Subcutaneous preadipocyte (primary cell): ENCODE measurements around the gene NAA30.

GRCh38 chr14:56119176-56119600, 977 bp downstream of the PELI2 start:
- CAGE, long polyA plus RNA = no peak

DNA sequence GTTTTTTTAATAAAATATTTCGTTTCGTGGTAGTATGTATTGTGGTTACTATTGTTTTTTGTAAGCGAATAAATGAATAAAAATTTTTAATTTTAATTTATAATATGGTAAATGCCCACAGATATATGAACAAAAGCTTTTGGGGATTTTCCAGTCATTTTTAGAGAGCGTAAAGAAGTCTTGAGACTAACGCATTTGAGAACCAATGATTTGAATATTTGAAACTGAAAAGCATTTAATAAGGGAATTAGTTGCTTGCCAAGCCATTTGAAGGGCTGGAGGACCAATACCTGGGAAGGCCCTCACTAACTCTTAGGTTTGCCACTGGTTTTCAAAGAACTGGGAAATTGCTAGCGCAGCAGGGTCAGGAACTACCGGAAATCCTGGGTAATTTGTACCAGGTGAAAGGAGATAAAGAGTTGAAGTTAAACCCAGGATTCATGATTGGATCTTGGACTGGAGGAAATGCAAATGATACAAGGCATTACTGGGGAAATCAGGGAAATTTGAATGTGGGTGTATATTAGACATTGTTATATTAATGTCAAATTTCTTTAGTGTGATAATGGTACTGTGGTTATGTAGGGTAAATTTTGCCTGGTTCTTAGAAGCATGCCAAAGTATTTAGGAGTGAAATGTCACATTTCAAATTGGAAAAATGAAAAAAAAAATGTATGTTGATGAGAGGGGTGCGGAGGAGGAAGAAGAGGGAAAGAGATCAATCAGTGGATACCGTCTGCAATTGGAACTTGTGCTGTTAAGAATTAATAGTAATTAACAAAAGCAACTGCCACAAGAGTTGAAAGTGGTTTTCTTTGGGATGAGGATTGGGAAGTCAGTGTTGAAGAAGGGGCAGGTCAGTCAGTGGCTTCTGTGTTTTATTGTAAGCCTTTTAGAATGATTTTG, 91.6 kb downstream of the PELI2 start:
- CAGE, long polyA plus RNA = no peak

GRCh38 chr14:56216971-56217410, 98.8 kb downstream of the PELI2 start:
- CAGE, long polyA plus RNA = no peak

DNA sequence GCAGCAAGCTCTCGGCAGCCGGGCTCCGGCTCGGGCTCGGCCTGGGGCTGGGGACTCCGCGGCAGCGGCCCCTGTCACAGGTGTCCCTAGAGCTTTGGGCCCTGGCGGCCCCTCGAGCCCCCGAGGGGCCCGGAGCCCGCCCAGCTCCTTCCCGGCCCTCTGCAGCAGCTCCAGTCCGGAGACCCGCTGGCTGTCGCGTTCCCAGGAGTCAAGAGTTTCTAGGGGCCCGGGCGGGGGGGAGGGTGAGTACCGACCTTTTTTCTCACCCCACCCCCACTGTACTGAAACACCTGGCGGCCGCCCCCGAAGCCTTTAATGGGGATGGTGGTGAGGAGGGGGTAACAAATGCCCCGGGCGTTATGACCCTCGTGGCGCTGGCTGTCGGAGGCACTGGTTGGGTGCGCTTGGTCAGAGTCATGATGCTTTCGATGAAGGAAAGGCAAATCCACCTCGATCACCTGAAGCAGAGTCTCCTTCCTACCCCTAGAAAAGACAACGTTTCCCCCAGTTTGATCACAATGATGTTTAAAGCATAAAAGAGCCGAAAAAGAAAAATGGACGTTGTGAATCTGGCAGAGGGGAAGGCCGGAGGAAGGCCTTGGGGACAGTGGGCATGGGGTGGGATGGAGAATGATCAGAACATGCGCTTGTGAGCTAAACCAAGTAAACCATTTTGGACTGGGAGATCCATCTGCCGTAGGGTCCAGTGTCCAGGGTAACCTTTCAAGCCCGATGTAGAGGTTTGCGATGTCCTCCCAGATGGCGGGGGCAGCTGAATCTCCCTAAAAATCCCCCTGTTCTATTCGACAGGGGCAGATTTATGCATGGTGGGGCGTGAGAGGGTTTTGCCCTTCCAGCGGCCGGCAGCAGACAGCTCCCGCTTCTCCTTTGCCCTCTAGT, 2.0 kb upstream of the OTX2 start:
- CAGE, long polyA plus RNA = no peak

- CAGE, long polyA plus RNA = no peak
These were observed 45.6 kb upstream of the OTX2 start for GRCh38 chr14:56855704-56856451.

- CAGE, long polyA plus RNA = no peak
These were observed 371 bp downstream of the EXOC5 start for GRCh38 chr14:57268321-57268747.

- CAGE, long polyA plus RNA = no peak
These were observed 822 bp upstream of the NAA30 start for GRCh38 chr14:57389400-57390128.

GRCh38 chr14:57390129-57390859, at the start of gene NAA30:
Gene NAA30 (plus strand): TSS chr14:57390586.
- CAGE, long polyA plus RNA = no peak

GRCh38 chr14:58098326-58099161, 53.5 kb downstream of the ARMH4 start:
- CAGE, long polyA plus RNA = no peak

- CAGE, long polyA plus RNA = no peak
These were observed 928 bp downstream of the ACTR10 start for GRCh38 chr14:58200816-58201338.

GRCh38 chr14:58281170-58281785, 17.1 kb upstream of the ARID4A start:
- CAGE, long polyA plus RNA = no peak

DNA sequence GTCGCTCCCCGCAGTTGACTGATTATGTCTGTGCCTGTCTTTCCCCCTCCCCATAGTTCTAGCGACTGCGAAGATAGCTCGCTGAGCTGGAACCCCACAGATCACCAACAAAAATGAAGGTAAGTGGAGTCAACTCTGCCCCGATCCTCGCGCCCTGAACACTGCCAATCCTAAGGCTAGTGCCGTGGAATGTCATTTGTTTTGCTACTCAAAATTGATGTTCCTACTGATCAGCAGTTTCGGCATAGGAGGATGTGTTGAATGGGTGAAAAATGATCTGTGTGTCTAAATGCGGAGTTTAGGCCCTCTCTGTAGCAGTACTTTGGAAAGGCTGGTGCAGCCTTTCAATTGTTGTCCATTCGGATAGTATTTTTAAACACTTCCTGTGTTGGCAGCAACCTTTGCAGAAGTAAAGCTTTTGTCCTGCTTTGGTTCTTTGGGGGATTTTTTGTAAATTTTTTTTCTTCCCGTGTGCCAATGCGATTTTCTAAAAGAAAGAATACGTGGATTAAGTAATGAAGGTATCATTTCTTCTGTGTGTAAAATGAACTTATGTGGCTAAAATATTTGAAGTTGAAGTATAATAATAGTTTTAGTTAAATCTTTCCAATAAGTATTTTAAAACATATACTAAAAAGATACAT, 1.5 kb downstream of the ARID4A start:
- CAGE, long polyA plus RNA = no peak

GRCh38 chr14:58318496-58318911, 20.1 kb downstream of the ARID4A start:
- CAGE, long polyA plus RNA = no peak

DNA sequence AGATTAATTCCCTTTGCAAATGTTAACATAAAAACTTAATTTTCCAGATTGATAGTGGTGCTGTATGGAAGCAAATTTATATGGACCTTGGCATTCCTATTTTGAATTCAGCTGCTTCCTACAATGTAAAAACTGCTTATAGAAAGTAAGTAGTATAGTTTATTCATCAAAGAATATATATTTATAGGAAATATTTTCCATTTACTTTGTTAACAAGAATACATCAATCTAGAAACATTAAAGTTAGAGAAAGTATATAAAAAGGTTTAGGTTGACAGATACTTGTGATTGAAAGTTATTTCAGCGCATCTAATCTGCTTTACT, 48.6 kb downstream of the ARID4A start:
- CAGE, long polyA plus RNA = no peak

DNA sequence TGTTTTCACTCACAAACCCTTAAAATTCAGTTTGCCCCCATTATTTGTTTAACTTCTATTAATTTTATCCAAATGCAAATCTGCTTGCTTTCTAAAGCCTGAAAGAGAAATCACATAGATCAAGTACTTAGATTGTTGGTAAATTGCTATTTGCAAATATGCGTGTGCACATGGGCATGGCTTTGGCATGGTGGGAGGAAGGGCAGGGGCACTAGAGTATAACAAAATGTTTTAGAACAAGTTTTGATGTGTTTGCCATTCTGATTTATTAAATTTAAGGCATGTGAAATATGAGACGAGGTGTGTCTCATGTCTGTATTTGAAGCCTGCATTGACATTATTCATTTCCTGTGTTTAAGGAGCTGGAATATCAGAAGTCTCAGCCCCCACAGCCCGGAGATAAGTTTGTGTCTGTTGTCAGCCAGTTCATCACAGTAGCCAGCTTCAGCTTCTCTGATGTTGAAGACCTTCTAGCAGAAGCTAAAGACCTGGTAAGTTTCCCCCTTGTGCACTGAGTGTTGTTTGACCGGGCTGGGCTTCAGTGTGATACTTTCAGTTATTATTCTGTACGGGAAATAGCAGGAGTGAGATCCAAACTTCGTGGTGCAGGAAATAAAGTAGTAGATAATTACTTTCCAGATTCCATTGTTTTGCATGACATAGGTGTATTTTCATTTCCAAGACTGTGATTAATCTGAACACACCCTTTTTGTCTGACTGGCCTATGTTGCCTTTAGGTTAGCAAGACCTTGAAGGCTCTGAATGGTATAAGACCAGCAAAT, 101.7 kb downstream of the GPR135 start:
- CAGE, long polyA plus RNA = no peak

DNA sequence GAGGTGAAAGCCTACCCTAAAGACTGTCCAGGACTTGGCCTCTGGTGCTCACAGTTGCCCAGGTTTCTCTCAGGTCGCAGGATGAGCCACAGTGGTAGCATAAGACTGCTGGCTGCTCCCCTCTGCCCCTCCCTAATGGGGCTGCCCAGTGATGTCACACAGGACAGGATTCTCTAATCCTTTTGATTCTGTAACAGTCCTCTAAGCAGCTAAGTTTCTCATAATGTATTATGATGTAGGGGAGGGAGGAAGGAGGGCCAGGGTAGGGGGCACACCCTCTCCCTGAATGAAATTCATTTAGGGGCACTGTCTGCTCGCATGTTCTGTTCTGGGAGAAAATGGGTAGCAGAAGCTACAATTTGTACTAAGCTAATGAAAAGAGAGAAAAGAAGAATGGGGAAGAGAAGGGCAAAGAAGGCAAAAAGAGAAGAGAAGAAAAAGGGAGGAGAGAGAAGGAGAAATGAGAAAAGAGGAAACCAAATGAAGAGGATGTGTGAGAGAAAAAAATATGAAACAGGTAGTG, 3.4 kb upstream of the PPM1A start:
- CAGE, long polyA plus RNA = no peak

DNA sequence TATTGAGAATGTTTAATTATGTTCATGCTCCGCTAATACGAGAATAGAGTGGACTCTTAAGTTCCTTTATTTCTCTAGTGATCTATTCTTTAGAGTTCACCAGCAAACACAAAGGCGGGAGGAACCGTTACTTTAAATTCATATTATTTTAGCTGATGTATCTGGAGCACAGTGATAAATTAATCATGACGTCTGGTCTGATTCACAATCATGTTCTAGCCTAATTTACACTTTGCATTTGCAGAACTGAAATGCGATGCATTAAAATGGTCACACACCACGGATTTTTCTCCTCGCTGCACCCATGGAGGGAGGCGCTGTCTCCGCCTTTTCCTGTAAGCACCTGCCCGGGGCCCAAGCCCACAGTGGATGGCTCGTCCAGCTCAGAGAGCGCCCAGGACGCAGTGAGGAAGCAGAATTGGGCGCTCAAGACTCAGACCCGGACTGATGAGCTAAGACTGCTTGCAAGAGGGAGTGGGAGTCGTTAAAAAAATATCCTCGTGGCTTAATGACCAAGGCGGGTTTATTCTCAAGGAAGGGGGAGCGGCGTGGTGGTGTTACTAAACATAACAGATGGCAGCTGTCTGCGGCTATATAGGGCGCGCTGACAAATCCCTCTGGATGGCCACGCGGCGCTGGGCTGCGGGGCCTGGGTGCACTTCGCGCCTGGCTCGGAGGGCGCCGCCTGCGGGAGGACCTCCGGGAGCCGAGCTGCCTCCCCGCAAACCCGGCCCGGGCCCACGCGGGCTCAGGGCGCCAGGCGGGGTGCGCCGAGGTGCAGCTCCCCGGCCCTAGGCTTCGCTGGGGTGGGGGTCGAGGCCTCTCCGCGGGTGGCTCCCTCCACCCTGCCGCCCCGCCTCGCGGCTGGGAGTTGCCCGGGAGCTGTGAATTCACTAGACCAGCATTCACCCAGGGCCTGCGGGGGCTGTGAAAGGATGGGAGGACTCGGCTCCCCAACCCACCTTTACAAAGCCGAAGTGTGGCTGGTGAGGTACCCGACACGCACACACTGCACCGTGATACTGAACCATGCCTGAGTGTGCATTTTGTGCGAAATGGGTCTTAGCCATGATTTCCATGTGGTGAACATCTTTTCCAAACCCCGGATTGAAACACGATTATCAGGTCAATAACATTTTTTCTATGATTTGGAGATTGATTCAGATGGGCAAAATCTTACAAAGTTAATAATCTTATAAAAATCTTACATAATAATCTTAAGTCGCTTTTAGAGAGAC, 78.7 kb downstream of the PPM1A start:
- CAGE, long polyA plus RNA = no peak

DNA sequence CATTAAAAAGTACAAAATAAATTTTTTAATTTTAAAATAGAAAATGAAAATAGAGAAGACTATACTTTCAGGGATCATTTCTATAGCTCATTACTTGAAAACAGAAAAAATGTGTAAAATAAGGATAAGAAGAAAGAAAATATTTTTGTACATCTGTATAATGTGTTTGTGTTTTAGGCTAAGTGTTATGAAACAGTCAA, 42.4 kb downstream of the SIX1 start:
- CAGE, long polyA plus RNA = no peak

DNA sequence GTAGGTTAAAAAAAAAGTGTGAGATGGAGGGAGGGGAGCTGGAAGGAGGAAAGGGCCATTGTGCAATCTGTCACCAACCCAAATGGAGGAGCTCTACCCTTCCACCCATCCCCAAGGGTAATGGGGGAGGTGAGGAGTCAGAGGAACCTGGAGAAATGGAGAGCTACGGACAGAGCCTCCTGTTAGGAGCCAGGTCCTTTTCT, 2.7 kb downstream of the SIX1 start:
- CAGE, long polyA plus RNA = no peak

GRCh38 chr14:60736479-60737257, 2.1 kb downstream of the MNAT1 start:
- CAGE, long polyA plus RNA = no peak